SJCRH30 (cell line): ENCODE measurements around the gene IRX6.

DNA sequence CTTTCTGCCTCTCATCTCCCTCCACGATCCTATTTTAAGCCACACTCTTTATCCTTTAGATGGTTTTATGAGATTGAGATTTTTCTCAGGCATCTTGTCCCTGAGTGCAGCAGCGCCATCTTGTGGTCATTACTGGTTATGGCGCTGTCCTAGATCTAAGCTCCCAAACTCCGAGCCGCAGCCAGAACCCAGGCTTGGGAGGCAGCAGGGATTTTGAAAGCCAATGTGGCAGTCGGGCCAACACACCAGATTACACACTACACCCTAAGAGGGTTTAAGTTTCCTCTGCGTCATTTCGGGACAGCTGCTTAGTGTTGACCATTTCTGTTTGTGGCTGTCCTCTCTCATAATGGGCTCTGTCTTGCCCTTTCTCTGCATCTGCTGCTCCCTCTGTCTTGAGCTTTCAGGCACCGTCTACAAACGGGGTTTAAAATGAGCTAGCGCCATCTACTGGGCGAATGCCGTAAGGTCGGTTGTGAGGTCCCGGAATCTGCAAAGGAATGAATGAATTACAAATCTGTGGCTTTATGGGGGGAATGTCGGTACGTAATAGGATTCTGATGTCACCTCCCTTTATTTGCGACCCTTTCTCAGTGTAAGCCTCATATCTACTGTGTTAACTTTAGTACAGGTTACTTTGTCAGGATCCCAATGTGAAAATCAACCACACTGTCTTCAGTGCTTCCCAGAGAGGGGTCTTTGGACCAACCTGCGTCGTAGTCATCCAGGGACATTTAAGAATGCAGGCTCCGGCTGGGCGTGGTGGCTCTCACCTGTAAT is 64.6 kb downstream of the CYLD start:
- RAMPAGE, long total RNA = no peak

GRCh38 chr16:51058405-51058914 is 92.6 kb downstream of the SALL1 start:
- RAMPAGE, long total RNA = no peak

DNA sequence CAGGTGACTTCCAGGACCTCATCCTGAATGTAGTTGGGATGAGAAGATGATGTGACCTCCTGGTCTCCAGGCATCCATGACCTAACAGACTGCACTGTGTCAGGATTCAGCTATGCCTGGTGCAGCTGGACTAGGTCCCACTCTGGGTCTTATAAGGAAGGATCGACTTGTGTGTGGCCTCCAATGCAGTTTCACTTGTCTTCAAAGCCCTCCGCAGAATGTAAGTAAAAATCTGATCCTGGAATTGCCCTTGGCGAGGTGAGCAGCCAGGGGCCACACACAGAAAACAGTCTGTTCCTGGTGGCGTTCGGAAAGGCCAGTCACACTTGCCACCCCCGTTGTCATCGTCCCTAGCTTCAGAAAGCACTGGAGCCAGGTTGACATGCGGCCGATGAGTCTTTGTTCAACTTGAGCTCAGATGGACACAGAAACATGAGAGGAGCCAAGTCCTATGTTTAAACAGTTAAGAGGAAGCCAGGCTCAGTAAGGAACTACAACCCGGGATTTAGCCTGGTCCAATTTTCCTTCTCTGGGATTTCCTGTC is 19.6 kb downstream of the SALL1 start:
- RAMPAGE, long total RNA = no peak

- RAMPAGE, long total RNA = no peak
Observed at GRCh38 chr16:51138739-51139248, 12.3 kb downstream of the SALL1 start.

GRCh38 chr16:51150404-51150773 is 681 bp downstream of the SALL1 start:
- RAMPAGE, long total RNA = no peak

DNA sequence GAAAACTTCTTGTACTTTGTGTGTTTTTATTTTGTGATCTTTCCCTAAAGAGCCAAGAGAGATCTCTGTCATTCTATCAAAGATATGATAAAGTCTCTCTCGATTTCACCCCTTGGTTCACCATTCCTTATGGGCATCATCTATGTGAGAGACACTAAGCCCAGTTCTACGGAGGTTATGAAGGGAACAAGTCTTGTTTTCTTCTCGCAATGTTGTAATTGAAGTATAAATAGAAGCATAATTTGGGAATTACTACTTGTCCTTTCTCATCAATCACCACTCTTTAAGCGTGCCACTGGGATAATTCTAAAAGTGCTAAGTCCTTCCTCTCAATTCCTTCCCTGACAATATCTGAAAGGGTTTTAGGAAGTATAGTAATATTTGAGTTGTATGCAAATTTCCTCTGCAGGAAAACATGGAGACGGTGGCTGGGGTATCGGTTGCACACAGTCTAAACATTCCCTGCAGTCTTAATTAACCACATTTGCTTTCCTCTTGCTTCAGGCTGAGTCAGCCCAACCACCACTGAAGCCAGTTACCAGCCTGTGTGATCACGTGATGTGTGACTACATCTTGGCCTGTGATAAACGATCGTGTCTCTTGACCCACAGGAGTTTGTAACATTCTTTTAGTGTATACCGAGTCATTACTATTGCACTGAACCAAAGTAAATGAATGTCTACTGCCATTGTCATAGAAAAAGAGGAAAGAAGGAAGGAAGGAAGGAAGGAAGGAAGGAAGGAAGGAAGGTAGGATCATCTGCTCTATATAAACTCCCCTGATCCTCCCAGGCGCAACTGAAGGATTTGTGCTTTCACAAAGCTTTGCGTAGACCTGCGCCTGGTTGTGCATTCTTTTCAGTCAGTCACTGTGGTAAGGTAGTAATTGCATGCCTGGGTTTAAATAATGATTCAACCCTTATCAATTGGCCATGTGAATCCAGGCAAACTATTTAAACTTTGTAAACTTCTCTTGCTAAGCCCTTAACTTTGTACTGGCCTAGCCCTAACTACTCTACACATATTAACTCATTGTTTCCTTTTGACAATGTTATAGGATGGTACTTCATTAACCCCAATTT is 280.5 kb upstream of the SALL1 start:
- RAMPAGE, long total RNA = no peak

DNA sequence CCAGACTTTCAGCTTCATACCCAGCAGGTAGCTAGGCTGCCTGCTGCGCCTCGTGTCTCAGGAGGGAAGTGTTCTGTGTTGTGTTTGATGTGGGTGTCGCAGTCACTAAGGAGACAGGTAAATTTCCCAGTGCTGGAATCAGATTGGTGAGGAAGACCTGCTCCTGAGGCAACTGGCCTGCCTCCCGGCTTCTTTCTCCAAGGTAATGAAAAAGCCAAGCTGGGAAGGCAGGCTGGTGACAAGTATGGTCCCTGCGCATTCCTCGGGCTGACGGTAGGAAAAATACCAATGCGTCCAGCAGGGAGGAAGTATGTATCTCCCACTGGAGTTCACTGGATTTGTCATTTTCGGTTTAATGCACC is 604.1 kb upstream of the SALL1 start:
- RAMPAGE, long total RNA = no peak

GRCh38 chr16:53041456-53042077 is 11.1 kb downstream of the CHD9NB start:
- RAMPAGE, long total RNA = no peak

DNA sequence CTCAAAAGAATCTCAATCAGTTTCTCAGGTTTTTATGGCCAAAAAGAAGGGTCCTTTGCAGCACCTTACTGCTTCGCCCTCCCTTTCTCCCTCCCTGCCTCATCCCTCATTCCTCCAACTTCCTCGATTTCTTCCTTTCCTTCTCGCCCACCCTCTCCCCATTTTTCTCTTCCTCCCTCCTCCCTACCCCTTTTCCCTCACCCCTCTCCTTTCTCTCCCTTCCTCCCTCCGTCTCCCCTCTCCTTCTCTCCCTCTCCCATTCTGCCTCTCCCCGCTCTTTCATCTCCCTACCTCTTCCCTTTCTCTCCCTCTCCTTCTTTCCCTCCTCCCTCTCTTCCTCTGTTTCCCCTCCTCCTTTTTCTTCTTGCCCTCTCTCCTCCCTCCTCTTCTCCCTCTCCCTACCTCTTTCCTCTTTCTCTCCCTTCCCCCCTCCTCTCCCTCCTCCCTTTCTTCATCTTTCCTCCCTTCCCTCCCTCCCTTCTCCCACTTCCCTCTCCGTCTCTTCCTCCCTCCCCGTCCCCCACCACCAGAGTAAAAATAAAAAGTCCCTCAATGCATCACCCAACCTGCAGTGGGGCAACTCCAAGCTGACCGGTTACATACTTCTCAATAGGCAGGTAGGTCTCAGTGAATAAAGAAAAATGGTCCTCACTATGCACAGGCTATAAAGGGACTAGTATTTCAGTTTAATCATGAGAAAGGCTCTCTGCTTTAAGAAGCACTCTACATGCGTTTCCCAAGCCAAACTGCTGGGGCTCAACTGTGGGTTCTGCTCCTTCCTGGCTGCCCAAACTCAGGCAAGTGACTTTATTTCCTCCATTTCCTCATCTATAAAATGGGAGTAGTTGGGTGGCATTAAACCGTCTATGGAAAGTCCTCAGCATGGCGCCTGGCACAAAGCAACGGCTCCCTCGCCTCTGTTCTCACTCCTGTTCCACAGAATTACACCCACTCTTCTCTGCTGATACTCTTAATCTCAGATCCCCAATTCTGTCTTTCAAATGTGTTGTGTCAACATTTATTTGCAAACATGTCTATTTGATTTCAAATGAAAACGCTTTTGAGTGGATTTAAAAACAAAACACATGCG is 10.3 kb downstream of the CHD9NB start:
- RAMPAGE, long total RNA = no peak

- RAMPAGE, long total RNA = no peak
Observed at GRCh38 chr16:53433444-53433897, 800 bp upstream of the RBL2 start.

GRCh38 chr16:53480373-53480768 is 22.6 kb downstream of the AKTIP start:
- RAMPAGE, long total RNA = no peak

- RAMPAGE, long total RNA = no peak
Observed at GRCh38 chr16:54175154-54175942, 111.2 kb downstream of the IRX3 start.

- RAMPAGE, long total RNA = no peak
Observed at GRCh38 chr16:54210555-54210982, 76.0 kb downstream of the IRX3 start.

- RAMPAGE, long total RNA = no peak
Observed at GRCh38 chr16:54277850-54278908, 8.4 kb downstream of the IRX3 start.

- RAMPAGE, long total RNA = no peak
Observed at GRCh38 chr16:54459014-54459387, 172.4 kb upstream of the IRX3 start.

DNA sequence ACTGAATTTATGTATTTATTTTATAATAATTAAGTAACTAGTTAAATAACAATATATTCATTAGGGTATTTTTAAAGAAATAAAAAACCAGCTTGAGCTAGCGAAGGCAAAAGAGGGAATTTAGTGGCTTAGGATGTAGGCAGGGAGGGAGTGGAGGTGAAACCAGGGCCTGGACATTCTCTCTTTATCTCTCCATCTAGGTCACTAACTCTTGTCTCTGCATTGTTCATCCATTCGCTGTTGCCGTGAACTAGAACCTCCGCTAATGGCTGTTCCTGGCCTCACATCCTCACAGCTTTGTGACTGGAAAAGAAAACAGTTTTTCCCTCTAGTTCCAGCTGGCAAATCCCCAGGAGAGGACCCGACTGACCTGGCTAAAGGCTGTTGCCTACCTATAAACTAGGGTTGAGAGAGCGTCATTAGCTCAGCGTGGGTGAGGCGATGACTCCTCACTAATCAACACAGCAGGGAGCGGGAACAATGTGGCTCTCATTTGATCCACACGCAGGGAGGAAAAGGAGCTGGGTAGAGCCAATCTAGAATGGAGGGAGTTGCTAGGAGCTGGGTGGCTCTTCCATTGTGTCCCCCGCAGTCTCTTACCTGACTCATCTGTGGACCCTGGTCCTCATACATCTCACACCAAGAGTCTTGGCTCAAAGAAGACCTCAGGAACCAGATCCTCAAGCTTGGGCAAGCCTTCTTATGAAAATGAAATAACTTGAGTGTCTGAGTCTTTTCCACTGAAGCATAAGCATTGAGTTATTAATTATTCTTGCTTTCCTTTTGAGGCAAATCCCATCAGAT is 282.1 kb upstream of the IRX5 start:
- RAMPAGE, long total RNA = no peak

- RAMPAGE, long total RNA = no peak
Observed at GRCh38 chr16:54933023-54933611, 2.5 kb downstream of the IRX5 start.

GRCh38 chr16:54935404-54935882 is 4.8 kb downstream of the IRX5 start:
- RAMPAGE, long total RNA = no peak

GRCh38 chr16:55323705-55324271 is at the start of gene IRX6:
Gene IRX6, plus strand, starts transcription at chr16:55324203.
- RAMPAGE, long total RNA = no peak

GRCh38 chr16:55370847-55371493 is 47.0 kb downstream of the IRX6 start:
- RAMPAGE, long total RNA = no peak